Zone of skin (tissue), 1 donor: ENCODE measurements around the gene PTP4A2.

GRCh38 chr1:30758651-30759511, 1.3 kb upstream of the LAPTM5 start:
- RRBS, result no CpG with 5 or more reads among the region's 1 CpG

GRCh38 chr1:30765610-30766301, 8.2 kb upstream of the LAPTM5 start:
- RRBS, result no CpG with 5 or more reads among the region's 10 CpGs

DNA sequence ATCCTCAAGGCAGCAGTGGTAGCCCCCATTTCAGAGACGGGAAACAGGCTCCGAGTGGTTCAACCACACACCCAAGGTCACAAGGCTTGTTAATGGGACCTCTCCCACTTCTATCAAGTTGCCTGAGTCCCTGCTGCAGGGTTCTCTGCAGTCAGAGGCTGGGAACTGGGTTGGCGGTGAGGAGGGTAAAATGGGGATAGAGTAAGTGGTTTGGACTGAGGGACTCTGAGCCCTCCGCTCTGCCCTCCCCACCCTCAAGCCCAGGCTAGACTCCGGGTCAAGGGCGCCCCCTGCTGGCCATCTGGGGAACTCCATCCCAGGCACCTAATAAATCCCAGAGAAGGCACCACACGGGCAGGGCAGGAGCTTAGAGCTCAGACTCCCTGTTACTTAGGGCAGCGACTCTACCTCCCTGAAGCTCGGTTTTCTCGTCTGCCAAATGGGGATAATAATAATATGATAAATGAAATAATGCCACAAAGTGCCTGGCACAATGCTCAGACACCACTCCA, 22.0 kb upstream of the LAPTM5 start:
- RRBS, result no CpG with 5 or more reads among the region's 10 CpGs

DNA sequence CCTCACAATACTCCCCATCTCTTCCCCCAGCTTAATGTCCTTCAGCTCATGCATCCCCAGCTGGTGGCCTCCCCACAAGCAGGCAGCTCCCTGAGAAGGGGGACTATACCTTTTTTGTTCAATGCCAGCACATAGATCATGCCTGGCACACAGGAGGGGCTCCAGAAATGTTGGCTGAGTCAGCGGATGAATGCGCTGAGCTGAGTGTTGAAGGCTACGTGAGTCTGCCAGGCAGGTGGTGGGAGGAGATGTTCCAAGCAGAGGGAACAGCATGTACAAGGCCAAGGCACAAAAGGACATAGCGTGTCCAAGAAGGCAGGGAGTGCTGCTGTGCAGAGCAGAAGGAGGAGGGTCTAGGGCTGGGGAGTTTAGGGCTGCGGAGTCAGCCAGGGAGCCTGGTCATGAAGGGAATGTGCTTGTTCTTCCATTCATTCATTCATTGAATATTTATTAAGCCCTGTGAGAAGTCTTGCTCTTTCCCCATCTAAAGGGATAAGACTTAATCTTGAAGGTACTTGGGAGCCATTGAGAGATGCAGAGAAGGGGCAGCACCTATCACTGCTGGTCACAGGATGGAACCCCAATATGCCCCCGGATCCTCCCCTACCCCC, 31.0 kb upstream of the LAPTM5 start:
- RRBS, result no CpG with 5 or more reads among the region's 6 CpGs

GRCh38 chr1:30901182-30901563, 7.4 kb downstream of the SDC3 start:
- RRBS, result no CpG with 5 or more reads among the region's 2 CpGs

- RRBS, result no CpG with 5 or more reads among the region's 4 CpGs
Observed at GRCh38 chr1:31012115-31013029, 53.1 kb downstream of the PUM1 start.

GRCh38 chr1:31100938-31101504, 35.5 kb upstream of the PUM1 start:
- RRBS, result no CpG with 5 or more reads among the region's 5 CpGs

GRCh38 chr1:31365270-31365750, 7.6 kb downstream of the FABP3 start:
- RRBS, result no CpG with 5 or more reads among the region's 3 CpGs

DNA sequence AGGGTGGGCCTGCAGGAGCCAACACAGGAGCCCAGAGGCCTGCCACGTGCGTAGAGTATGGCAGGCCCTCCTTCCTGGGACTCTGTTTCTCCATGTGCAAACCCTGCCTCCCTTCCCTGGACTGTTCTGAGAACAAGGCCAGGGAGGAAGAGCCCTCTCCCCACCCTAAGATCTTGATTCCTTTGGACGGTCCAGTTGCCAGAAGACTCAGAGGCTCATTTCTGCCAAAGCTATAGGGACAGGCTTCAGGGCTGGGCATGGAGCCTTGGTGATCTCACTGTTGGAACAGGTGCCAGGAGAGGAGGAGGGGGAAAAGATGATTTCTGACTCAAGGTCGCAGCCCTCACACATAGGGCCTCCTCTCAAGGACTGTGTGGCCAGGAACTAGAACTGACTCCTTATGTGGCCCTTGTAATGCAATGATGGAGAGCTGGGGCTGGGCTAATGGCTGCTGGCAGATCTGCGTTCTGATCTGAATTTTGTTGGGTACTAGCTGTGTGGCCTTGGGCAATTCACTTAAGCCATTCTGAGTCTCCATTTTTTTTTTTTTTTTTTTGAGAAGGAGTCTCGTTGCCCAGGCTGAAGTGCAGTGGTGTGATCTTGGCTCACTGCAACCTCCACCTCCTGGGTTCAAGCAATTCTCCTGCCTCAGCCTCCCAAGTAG, 2.0 kb upstream of the FABP3 start:
- RRBS, result no CpG with 5 or more reads among the region's 6 CpGs

DNA sequence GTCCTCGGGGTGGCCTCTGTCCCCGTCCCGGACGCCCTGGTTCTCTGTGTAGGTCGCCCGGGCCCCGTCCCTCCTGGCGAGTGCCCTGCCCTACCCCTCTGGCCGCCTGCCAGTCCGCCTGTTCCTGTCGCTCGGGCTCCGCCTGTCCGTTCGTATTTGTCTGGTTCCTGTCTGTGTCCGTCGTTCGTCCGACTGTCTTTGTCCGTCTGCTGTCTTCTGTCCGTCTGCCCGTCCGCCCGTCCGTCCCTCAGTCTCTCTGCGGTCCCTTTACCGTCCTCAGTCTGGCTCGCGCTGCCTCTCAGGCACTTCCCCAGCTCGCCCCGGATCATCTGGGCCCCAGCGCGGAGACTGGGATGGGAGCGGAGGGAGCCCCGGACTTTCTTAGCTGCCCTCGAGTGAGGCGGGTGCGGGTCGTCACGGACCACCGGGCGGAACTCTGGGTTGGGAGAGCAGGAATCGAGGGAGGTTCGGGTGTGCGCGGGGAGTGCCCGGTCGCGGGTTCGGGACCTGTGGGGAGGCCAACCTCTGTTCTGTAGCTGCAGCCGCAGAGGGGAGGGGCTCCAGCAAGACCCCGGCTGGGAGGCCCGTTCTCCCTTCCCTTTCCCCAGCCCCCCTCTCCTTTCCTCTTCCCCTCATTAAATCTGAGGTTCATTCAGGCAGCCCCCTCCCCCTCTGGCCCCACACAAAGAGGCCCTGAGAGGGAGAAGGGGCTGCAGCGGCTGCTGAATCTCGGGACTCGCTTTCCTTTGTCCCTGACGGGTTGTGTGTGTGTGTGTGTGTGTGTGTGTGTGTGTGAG, 846 bp downstream of the SERINC2 start:
- RRBS, result 4% methylated on average over 25 of the region's 57 CpGs

DNA sequence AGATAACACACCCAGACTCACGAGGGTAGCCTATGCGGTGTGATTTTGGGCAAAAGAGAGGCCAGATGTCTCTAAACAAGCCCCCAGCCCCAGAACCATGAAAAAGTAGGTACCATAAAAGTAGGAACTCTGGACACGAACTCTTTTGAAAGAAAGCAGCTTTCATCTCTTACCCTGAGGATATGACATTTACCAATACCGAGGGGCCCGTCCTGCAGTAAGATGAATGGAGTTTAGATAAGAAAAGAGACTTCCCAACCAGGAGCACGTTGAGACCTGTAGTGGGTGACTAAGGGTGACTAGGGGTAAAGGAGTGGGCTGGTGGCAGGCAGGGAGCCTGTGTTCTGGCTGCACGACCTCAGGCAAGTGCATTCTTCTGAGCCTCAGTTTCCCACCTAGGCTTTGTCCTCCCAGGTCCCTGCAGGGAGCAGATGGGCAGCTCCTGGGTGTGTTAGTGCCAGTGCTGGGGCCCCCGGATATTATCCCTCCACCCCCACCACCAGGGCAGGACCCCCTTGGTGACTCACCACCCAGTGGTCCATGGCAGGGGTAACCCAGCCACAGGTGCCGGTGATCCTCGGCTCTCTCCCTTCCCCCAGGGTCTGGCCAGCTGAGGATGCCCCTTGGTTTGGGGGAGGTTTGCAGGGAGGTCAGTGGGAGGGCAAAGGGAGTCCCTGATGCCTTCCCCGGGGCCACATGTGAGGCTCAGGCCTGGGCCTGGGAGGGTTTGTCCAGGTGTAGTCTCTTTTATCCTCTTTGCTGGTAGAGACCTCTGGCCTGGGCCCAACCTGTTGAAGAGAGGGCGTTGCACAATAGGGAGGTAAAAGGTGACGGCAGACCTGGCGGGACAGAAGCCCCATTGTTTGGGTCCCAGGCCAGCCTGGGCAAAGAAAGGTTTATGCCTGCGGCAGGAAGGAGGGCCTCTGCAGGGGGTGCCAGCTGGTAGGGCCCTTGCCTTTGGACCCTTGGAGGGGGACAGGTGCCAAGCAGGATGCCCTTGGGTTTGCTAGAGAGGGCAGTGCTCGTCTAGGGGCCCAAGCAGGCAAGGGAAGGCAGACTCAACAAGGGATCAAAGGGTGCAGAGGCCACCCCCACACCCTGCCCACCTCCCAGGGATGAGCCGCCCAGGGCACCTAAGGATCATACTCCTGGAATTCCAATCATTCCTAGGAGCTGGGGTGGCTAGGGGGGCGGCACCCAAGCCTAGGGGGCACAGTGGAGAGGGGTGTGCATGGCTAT, 1.0 kb upstream of the TINAGL1 start:
- RRBS, result 49% methylated on average over 4 of the region's 18 CpGs

DNA sequence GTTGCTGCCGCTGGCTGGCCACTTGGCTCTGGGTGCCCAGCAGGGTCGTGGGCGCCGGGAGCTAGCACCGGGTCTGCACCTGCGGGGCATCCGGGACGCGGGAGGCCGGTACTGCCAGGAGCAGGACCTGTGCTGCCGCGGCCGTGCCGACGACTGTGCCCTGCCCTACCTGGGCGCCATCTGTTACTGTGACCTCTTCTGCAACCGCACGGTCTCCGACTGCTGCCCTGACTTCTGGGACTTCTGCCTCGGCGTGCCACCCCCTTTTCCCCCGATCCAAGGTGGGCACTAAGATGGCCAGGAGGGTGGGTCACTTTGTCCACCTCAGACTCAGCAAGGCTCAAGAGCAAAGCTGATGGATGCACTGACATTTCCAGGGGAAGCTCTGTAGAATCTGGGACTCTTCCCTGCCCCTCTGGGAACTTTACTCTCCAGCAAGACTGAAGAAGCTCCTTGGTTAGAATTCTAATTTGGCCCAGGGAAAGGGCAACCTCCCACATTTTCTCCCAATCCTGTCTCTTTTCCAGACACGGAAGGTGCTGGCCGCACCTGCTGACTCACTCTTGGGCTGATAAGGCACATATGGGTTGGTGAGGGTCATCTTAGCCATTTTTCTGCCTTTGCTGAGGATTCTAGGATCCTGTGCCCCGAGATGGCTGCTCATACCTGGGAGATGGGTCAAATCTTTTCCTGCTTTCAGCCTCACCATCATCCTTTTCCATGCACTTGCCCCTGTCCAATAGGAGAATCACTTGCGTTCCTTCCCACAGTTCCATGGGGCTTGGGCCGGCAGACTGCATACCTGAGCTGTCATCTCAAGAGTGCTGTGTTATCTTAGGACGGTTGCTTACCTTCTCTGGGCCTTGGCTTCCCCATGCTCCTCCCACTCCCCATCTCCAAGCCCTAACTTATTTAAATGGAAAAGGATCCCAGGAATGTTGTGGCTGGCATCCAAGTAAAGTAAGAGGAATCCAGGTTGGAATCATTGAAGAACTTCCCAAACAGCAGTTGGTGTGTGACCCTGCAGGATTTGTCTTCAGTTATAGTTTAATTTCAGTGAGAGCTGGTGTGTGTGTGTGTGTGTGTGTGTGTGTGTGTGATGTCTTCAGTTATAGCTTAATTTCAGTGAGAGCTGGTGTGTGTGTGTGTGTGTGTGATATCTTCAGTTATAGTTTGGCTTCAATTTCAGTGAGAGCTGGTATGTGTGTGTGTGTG, 1.3 kb downstream of the TINAGL1 start:
- RRBS, result no CpG with 5 or more reads among the region's 28 CpGs

- RRBS, result no CpG with 5 or more reads among the region's 23 CpGs
Observed at GRCh38 chr1:31626188-31627094, 9.0 kb downstream of the HCRTR1 start.

GRCh38 chr1:31627100-31627943, 9.8 kb downstream of the HCRTR1 start:
- RRBS, result 8% methylated on average over 3 of the region's 13 CpGs

GRCh38 chr1:31704308-31705149, 712 bp upstream of the COL16A1 start:
- RRBS, result no CpG with 5 or more reads among the region's 20 CpGs

GRCh38 chr1:31788895-31789282, 24.7 kb upstream of the ADGRB2 start:
- RRBS, result 0% methylated on average over 1 of the region's 20 CpGs

- RRBS, result no CpG with 5 or more reads among the region's 3 CpGs
Observed at GRCh38 chr1:31911467-31912307, 26.5 kb downstream of the PTP4A2 start.

DNA sequence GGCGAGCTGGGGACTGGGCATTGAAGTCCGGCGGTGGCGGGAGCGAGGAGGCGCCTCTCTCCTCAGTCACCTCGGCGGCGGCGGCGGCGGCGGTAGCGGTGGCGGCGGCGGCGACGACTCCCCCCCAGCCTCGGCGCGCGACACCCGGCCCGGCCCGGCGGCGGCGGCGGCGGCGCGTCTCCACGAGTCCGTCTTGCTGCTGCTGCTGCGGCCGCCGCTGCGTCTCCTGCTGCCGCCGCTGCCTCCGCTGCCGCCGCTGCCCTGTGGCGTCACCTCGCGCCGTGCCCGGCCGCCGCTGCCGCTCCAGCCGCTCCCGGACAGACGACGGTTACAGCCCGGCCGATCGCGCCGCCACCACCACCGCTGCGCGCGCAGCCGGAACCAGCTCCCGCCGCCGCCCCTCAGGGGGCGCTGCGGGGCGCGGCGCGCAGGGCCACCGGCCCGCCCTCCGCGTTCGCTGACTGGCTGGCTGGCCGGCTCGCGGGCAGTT, at the start of gene PTP4A2:
Gene PTP4A2 (minus strand): TSS at position 379 of the 490 bp plus-strand sequence.
- RRBS, result 1% methylated on average over 28 of the region's 83 CpGs

- RRBS, result no CpG with 5 or more reads among the region's 6 CpGs
Observed at GRCh38 chr1:31954583-31955280, 16.6 kb upstream of the PTP4A2 start.